A673 (cell line): ENCODE measurements around the gene RMC1.

DNA sequence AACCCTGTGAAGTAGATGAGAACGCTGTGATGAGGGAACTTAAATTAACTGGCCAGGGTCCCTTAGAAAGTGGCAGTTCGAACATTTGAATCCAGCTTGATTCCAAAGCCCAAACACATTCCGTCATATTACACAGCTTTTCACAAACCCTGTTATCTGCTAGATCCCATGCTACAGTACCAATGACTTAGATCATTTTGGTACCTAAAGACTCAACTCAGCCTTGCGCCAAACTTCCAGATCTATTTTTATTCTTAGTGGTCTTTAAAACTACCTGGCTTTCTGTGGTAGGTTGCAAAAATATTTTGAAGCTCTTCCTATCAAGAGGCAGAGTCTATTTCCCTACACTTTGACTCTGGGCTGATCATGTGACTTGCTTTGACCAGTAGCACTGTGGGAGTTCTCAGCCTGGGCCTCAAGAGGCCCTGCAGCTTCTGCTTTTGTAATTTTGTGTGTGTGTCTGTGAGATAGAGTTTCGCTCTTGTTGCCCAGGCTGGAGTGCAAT, 5.3 kb downstream of the ABHD3 start:
- PRO-cap = no peak

DNA sequence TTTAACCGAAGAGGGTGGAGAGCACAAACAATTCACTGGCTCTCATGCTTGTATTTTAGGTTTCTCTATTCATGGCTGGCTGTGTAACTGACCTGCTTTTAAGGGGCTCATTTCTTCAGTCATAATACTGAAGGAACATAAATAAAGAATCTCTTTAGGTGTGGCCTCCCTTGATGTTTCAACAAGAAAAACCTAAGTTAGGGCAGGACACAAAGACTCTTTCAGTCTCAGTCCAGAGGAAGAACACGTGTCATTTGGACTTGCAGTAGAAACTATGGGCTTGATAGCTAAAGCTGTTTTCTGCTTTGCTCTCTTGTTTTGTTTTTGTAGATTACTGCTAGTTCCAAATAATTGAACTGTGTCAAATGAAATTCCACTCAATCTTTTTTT, 108.8 kb upstream of the GATA6 start:
- PRO-cap = no peak

DNA sequence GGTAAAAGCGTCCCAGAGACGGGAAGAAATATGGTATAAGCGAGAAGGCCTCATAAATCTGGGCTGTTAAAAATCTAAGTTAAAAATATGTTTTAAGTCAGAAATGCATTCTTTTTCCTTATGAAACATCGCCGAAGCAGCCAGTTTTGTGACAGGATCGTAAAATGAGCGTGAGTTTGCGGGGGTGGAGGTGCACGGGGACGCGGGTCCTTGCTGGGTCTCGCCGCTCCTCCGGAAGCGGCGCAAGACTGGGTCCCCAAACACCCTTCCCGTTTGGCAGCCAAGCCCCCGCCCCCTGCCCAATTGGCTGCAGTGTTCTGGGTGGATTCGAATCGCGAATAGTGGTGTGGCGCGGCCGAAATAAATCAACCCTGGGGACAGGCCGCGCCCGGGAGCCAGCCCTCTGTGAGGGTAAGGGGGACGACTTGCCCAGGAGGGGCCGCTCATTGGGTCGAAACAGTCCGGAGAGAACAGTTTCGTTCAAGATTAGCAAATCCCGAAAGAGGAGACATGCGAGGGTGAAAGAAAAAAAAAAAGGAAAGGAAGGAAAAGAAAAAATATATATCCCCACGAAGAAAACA, 3.3 kb upstream of the GATA6 start:
- PRO-cap = no peak

GRCh38 chr18:22174889-22175201, 5.5 kb downstream of the GATA6 start:
- PRO-cap = no peak

GRCh38 chr18:22175202-22175878, 6.0 kb downstream of the GATA6 start:
- PRO-cap = no peak

- PRO-cap = no peak
These were observed 16.3 kb downstream of the GATA6 start for GRCh38 chr18:22185659-22186115.

- PRO-cap = no peak
These were observed 37.6 kb downstream of the GATA6 start for GRCh38 chr18:22206845-22207613.

DNA sequence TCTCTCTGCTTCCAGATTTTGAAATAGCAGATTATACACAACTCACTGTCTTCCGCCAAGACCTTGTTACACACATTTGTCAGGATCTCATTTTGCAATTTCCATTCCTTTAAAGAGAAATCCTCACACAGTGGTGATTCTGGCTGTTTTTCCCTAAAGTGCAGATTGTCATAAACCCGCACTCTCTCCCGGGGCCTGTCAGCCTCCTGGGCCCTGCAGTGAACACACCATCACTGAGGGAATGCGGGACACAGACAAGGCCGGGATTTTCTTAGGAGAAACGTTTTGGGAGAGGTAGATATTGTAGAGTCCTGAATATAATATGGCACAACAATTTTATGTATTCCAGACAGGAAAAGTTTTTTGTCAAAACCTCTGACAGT, 95.1 kb downstream of the CTAGE1 start:
- PRO-cap = no peak

DNA sequence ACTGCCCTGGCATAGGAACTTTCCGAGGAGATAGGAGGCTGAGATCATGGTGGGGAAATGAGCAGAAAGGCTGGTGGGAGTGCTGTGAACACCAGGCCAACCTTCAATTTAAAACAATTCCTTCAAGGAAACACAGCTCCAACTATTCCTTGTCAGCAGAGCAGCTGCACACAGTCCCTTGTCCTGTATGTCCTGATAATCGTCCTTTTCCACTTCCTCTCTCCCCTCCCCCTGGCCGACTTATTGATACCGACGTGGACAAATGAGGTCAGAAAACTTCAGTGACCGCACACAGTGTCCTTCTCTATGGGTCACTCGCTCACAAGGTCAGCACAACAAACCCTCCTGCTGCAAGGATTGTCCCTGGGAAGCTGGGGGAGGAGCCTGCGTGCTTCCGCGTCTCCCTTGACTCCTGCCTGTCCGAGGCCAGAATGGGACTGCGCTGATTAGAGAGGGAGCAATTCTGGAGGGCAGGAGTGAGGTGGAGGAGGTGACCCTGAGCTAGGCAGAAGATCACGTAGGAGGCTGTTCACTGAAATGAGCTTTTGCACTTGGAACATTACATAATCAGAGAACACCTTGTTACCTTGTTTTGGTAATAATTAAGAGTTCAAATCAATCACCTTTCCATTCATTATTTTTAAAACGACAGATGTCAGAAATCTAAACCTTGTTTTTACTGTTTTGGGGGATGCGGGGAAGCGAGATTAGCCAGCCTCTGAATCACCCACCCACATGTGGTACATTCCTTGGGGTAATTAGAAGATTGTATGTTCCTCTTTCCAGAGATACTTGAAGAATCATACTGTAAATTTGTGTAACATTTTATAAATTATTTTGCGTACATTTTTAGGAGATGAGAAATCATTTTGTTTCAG, 70.7 kb downstream of the CTAGE1 start:
- PRO-cap = no peak

DNA sequence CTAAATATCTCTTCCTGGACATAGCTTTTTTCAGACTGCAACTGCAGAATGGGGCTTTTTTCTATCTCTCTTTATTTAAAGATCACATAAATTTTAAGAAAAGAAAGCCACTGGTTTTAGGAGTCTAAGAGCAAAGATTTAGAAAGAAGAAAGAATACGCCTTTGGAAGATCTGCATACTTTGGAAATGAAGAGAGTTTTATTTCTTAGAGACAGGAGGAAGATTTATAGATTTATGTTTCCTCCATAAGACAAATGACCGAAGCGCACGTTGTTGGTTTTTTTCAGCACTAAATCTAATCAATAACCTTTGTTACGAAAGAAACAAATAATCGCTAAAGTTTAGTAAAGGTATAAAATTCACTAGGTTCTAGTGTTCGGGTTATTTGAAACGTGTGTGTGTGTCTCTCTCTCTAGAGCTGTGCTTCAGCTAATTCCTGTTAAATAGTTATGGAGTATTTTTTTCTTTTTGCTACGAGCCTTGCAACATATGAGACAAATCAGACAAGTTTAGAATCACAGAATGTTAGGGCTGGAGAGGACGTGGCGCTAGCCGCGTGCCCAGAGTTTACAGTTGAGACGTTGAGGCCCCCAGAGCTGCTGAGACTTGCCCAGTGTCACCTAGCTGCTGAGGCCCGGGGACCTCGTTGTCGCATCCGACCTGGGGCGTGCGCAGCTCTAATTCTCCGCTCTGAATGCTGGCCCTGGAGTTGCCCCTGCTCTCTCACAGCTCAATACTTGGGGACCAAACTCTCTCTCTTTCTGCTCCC, 69.9 kb downstream of the CTAGE1 start:
- PRO-cap = no peak

GRCh38 chr18:22469925-22470482, 52.3 kb upstream of the CTAGE1 start:
- PRO-cap = no peak

- PRO-cap = no peak
These were observed 72.0 kb upstream of the CTAGE1 start for GRCh38 chr18:22489708-22490220.

GRCh38 chr18:22492129-22492460, 74.4 kb upstream of the CTAGE1 start:
- PRO-cap = no peak

DNA sequence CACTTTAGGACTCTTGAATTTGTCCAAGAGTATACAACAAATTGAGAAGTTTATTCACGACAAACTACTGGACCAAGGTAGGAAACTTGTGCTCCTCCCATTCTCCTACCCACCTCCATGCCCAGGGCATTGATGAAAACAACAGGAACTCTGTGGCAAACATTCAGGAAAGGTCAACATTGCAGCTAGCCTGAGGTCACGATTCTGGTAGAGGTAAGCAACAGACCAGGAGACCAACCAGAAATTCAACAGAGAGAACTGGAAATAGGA, 209.0 kb upstream of the CTAGE1 start:
- PRO-cap = no peak

- PRO-cap = no peak
These were observed 238.1 kb upstream of the RBBP8 start for GRCh38 chr18:22694829-22695542.

DNA sequence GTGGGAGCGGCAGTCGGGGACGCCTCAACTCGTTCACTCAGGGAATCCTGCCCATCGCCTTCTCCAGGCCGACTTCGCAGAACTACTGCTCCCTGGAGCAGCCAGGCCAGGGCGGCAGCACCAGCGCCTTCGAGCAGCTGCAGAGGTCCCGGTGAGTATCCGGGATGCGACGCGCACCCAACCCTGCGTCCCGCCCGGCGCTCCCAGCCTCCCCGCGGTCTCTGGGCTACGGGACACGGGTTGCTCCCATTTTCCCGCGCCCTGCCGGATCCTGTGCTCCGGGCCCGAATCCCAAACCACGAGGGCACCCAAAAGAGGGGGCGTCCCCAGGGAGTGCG, 1.1 kb downstream of the CABLES1 start:
- PRO-cap = unidirectional peak, minus-strand start at position 84 of the sequence

- PRO-cap = no peak
These were observed 107.3 kb downstream of the TMEM241 start for GRCh38 chr18:23330448-23330794.

DNA sequence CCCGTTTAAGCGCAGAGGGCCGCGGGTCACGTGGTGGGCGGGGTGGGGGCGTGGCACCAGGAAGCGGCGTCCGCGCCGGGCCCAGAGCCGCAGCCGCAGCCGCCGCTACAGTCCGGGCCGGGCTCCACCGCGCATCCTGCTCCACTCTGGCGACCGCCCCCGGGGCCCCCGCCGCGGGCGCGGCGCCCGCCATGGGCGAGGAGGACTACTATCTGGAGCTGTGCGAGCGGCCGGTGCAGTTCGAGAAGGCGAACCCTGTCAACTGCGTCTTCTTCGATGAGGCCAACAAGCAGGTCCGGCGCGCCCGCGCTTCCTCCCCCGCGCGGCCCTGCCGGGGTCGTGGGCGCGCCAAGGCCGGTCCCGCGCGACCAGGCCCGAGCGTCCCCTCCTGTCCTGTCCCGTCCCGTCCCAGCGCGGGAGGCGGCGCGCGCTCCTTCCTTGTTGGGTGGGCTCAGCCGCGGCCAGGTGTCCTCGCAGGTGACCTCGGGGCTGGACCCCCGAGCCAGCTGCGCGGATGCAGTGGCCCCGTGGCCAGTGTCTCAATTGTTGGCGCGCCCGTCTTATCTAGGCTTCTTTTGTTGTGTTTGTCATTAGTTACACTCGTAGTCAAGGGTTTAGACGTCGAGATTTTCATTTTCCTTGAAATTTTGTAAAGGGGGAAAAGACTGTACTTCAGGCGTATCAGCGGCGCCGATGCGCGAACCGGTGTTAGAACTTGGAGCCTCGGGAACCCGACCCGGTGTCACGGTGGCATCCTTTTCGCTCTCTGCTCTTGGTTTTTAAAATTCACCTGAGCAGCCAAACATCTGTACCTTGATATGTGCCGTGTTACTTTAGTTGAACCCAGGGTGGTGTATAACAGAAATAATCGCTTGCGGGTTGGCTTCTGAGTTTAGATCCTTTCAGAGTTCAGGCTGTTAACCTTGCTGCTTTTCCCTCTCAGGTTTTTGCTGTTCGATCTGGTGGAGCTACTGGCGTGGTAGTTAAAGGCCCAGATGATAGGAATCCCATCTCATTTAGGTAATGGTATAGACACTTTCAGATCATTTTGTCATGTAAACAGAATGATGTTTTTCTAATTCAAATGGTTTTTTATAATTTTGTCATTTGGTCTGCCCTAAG, at the start of gene RMC1:
RMC1 (plus strand) TSS at position 84 of the 1,122 bp plus-strand sequence.
- PRO-cap = bidirectional peak, plus-strand start at position 84 of the sequence, minus-strand start outside the sequence

DNA sequence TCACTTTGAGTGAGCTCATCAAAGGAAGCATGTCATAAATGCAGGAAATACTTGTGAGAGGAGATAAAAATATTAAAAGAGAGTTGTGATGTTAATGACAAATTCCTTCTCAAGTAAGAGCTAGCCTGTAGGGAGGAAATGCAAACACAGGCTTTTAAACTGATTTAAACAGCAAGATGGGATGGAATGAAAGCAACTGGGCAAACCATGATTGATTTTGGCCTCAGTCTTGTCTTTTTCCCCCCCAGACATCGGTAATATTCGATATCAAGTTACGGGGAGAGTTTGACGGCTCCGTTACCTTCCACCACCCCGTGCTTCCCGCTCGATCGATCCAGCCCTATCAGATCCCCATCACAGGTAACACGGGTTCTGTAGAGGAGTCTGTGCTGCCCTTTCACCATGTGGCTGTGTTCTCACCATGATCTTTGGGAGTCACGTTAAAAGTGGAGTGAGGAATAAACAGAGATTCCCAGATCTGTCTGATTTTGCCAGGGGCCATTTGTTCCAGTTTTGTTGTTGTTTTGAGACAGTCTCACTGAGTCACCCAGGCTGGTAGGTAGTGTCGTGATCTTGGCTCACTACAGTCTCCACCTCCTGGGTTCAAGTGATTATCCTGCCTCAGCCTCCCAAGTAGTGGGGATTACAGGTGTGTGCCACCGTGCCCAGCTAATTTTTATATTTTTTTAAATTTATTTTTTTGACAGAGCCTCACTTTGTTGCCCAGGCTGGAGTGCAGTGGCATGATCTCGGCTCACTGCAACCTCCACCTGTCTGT, 16.8 kb downstream of the RMC1 start:
- PRO-cap = no peak

DNA sequence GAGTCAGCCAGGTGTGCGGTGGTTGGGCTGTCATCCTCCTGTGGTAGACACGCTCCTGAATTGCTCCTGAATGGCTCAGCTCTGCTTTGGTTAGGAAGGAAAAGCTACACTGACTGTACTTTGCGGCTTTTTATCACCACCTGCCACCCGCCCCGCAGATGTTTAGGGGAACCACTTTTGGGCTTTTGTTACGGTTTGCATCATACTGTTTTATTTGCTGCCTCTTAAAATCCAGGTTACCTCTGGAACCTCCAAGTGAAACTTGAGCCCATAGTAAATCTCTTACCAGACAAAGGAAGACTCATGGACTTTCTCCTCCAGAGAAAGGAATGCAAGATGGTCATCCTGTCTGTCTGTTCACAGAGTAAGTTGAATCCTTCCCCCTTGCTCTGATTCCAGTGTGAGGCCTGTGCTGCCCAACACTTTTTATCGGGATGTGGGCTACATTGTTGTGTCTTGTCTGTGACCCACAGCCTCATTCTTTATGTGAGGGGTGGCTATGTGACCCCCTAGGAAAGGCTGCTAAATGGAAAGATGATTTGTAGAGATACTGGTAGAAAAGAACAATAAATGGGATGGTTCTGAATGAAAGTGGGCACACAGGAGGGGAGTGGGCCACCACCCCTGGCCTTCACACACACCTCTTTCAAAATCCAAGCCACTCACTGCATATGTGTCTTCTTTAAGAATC, 23.2 kb downstream of the RMC1 start:
- PRO-cap = no peak